Heart left ventricle (tissue), 7 donors: Measurements from ENCODE around the gene EFHB.

DNA sequence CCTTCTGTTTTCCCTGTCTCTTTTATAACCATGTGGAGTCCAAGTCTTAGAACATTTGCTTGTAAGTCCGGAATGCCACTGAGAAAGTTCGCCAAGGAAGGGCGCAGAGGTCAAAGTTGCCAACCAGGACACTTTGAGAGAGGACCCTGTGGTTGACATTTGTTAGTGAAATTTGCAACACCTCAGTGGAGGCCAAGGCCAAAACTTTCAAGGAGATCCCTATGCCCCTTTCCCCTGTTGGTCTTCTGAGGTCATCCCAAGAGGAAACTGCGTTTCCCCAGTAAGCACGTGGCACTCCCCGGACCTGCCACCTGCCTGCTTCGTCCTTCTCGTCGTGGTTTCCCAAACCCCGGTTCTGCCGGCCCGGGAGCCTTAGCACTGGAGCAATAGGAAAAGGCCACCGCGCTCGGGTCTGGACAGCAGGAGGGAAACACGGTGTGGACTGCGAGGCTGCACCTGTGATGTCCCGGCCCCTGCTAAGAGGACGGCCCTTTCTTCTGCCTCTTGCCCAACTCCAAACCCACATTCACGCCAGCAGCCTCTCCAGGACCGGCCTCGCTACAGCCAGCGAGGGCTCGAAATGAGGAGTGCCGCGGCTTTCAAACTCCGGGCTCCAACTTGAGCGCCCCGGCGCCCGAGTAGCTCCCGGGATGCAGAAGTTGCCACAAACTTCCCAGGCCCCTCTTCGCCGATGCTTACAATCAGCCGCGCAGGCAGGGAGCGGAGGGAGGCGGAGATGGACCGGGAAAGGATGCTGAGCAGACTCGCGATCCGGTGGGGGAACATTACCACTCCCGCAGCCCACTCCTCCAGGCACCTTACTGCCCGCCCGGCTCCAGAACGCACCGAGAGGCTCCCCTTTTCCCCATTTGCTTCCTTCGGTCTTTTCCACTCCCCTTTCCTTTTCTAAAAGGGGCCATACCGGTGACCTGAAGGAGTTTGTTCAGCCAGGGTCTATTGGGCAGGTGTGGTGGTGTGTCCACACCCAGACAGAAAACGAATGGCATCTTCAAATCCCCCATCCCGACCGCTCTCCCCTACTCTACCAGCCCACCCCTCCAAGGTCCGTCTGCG, 18.5 kb upstream of the SATB1 start:
- PRO-cap, 6 experiments: no peak in any of the 6 experiments
- RAMPAGE, long total RNA, 2 experiments: no peak in any of the 2 experiments
- RRBS: 2% methylated on average over 30 of the region's 54 CpGs

- PRO-cap, 6 experiments: no peak in any of the 6 experiments
- RAMPAGE, long total RNA, 2 experiments: no peak in any of the 2 experiments
- RRBS: no CpG with 5 or more reads among the region's 6 CpGs
Observed at GRCh38 chr3:18725417-18726345, 300.5 kb upstream of the SATB1 start.

DNA sequence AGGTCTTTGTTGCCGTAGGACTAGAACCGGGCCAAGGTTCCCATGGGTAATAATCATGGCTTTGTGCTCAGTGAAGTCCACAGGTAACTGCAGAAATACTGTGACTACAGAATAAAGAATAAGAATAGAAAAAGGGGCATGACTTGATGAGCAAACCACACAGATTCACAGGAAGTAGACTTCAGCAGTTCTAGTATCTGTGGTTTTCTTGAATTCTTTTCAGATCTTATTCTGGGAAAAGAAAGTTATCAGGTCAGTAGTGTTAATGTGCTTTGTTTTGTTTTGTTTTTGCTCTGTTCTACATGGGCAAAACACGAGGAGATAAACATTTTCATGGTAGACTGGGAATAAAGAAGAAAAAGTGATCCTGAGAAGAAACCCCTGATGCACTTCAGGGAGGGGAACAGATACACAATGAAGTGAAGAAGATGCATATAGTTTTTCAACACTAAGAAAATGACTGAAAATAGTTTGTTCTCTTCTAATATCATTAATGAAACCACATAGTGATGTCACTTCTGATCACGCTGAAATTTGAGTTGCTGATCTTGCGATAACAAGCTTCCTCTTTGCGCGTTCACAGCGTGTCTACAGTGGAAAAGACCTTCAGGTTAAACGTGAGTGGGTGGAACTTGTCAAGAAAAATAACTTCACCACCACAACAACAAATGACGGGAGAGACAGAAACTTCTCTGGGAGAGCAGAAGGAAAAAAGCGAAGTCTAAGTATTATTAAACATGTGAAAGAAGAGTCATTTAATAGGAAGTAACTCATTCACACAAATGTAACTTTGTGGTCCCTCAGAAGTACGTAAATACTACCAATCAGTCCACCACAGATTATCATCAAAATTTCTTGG, 315.8 kb upstream of the SATB1 start:
- PRO-cap, 6 experiments: peak in 1 of 6 experiments; most common plus-strand start position 580 of the sequence (in 1)
- RAMPAGE, long total RNA, 2 experiments: no peak in any of the 2 experiments
- RRBS: no CpG with 5 or more reads among the region's 12 CpGs

GRCh38 chr3:19146449-19147849, 1.4 kb upstream of the KCNH8 start:
- PRO-cap, 6 experiments: peak in 4 of 6 experiments; most common plus-strand start chr3:19147019 (in 1); most common minus-strand start chr3:19146993 (in 2)
- RAMPAGE, long total RNA, 2 experiments: no peak in any of the 2 experiments
- RRBS: 1% methylated on average over 9 of the region's 72 CpGs

GRCh38 chr3:19934020-19934777, at the start of gene EFHB:
EFHB (minus strand) TSS chr3:19934217.
- PRO-cap, 6 experiments: no peak in any of the 6 experiments
- RAMPAGE, long total RNA, 2 experiments: no peak in any of the 2 experiments
- RRBS: no CpG with 5 or more reads among the region's 13 CpGs

GRCh38 chr3:20041158-20042088, 1.2 kb downstream of the KAT2B start:
- PRO-cap, 6 experiments: peak in 6 of 6 experiments; most common plus-strand start chr3:20041702 (in 1); most common minus-strand start chr3:20041578 (in 5)
- RAMPAGE, long total RNA, 2 experiments: no peak in any of the 2 experiments
- RRBS: no CpG with 5 or more reads among the region's 30 CpGs

GRCh38 chr3:21419016-21419432, 332.0 kb downstream of the ZNF385D start:
- PRO-cap, 6 experiments: no peak in any of the 6 experiments
- RAMPAGE, long total RNA, 2 experiments: no peak in any of the 2 experiments
- RRBS: no CpG with 5 or more reads among the region's 1 CpG

- PRO-cap, 6 experiments: no peak in any of the 6 experiments
- RAMPAGE, long total RNA, 2 experiments: no peak in any of the 2 experiments
- RRBS: no CpG with 5 or more reads among the region's 6 CpGs
Observed at GRCh38 chr3:23226284-23227121, 23.4 kb downstream of the UBE2E2 start.

GRCh38 chr3:23257686-23258406, 54.7 kb downstream of the UBE2E2 start:
- PRO-cap, 6 experiments: no peak in any of the 6 experiments
- RAMPAGE, long total RNA, 2 experiments: no peak in any of the 2 experiments
- RRBS: no CpG with 5 or more reads among the region's 6 CpGs

- PRO-cap, 6 experiments: peak in 1 of 6 experiments; most common plus-strand start chr3:23524532 (in 1)
- RAMPAGE, long total RNA, 2 experiments: no peak in any of the 2 experiments
Observed at GRCh38 chr3:23524416-23524624, 281.4 kb upstream of the UBE2E1 start.

- PRO-cap, 6 experiments: peak in 5 of 6 experiments; most common plus-strand start chr3:23810454 (in 4); most common minus-strand start chr3:23810949 (in 3)
- RAMPAGE, long total RNA, 2 experiments: start-site peak on the plus strand in 1 of 2 experiments, at chr3:23810428-23810959 at its widest, 13 to 26 reads per replicate
- RRBS: 1% methylated on average over 48 of the region's 83 CpGs
Observed at GRCh38 chr3:23810234-23811292, 4.8 kb downstream of the UBE2E1 start.

- PRO-cap, 6 experiments: no peak in any of the 6 experiments
- RAMPAGE, long total RNA, 2 experiments: no peak in any of the 2 experiments
- RRBS: no CpG with 5 or more reads among the region's 3 CpGs
Observed at GRCh38 chr3:23975063-23975316, 29.9 kb downstream of the NR1D2 start.

GRCh38 chr3:24019153-24019646, 74.1 kb downstream of the NR1D2 start:
- PRO-cap, 6 experiments: no peak in any of the 6 experiments
- RAMPAGE, long total RNA, 2 experiments: no peak in any of the 2 experiments
- RRBS: 96% methylated on average over 1 of the region's 12 CpGs

DNA sequence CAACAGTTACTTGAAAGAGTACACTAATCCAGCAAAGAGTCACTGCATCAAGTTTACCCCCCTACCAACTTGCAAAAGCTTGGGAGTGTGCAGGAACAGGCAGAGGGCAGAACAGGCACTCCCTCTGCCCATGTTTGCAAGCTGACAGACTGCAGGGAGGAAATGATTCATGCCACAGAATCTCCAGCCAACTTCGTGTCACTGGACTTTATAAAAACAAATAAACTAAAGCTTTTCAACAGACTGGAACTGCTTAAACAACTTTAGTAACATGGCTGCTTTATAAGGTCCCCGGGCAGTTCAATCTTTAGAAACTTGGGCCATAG, 129.5 kb downstream of the THRB start:
- PRO-cap, 6 experiments: no peak in any of the 6 experiments
- RAMPAGE, long total RNA, 2 experiments: no peak in any of the 2 experiments
- RRBS: no CpG with 5 or more reads among the region's 2 CpGs

- PRO-cap, 6 experiments: peak in 1 of 6 experiments; most common plus-strand start chr3:24820226 (in 1)
- RAMPAGE, long total RNA, 2 experiments: no peak in any of the 2 experiments
- RRBS: no CpG with 5 or more reads among the region's 2 CpGs
Observed at GRCh38 chr3:24820019-24820344, 325.3 kb upstream of the THRB start.

GRCh38 chr3:24829143-24829469, 334.5 kb upstream of the THRB start:
- PRO-cap, 6 experiments: no peak in any of the 6 experiments
- RAMPAGE, long total RNA, 2 experiments: no peak in any of the 2 experiments
- RRBS: 2% methylated on average over 17 of the region's 40 CpGs

GRCh38 chr3:25385627-25386320, 42.3 kb upstream of the RARB start:
- PRO-cap, 6 experiments: peak in 3 of 6 experiments; most common plus-strand start chr3:25385992 (in 2); most common minus-strand start chr3:25385813 (in 1)
- RAMPAGE, long total RNA, 2 experiments: no peak in any of the 2 experiments
- RRBS: no CpG with 5 or more reads among the region's 8 CpGs

DNA sequence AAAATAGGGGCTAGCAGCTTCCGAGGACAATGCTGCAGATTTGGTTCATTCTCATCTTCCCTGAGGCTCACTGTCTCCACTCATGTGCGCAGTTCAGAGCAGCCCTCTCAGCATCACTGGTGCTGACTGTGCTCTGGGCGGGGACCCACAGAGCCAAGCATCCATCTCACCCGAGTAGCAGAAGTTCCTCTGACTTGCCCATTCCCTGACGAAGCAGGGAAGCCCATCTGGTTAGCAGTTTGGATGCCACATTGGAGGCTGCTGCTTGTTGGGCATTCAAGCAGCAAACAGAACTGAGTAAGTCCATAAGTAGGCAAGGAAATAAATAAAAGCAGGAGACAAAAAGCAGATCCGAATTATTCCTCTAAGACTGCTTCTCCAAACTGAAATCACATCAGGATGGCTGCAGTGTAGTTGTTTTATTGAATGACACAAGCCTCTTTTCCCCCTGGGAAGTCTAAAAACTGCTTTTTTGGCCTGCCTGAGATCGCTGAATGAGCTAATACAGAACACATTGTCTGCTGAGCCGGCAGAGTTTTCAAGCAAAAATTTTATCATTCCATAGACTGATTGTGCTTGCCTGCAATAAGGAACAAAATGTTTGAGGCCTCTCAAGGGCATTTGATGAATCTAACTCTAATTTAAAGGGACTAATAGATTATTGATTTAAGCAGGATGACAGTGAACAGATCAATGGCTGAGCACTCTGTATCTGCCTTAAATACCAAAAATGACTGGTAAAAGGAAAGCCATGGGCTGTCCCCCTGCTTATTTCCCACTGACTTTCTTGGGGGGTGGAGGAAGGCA, 27.7 kb downstream of the RARB start:
- PRO-cap, 6 experiments: peak in 3 of 6 experiments; most common plus-strand start position 150 of the sequence (in 1); most common minus-strand start position 385 of the sequence (in 2)
- RAMPAGE, long total RNA, 2 experiments: no peak in any of the 2 experiments
- RRBS: no CpG with 5 or more reads among the region's 8 CpGs

- PRO-cap, 6 experiments: no peak in any of the 6 experiments
- RAMPAGE, long total RNA, 2 experiments: no peak in any of the 2 experiments
- RRBS: no CpG with 5 or more reads among the region's 2 CpGs
Observed at GRCh38 chr3:25458131-25458482, 30.0 kb downstream of the RARB start.

- PRO-cap, 6 experiments: peak in 5 of 6 experiments; most common plus-strand start chr3:25469205 (in 2); most common minus-strand start chr3:25469166 (in 4)
- RAMPAGE, long total RNA, 2 experiments: no peak in any of the 2 experiments
- RRBS: no CpG with 5 or more reads among the region's 8 CpGs
Observed at GRCh38 chr3:25468651-25469436, 40.8 kb downstream of the RARB start.